ENCODE results near the gene ATP5F1A.

DNA sequence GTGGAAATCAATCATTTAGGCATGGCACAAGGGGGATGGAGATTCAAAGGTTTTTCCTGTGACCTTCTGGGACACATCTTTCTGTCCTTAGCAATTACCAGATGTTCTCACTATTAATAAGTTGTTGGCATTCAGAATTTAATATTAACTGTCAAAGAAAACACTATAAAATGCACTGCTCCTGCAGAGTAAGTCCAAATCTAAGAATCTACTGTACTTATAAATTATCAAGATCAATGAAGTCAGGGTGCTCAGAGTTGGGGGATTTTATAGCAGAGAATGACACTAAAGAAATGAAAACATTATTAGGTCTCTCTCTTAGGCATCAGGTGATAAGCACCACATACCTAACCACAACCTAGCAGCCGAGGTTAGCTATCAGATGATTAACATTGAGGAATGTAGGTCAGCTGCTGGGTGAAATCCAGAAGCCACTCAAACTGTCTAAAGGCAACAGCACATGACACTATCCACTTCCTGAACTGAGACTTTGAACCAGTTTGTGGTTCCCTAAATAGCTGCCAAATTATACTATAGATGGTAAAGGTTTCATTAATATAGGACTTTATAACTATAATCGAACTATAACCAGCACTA is 4.8 kb downstream of the EPG5 start:
- PRO-cap = no peak

- PRO-cap = no peak
Observed at GRCh38 chr18:46060424-46060984, 11.6 kb downstream of the PSTPIP2 start.

GRCh38 chr18:46097916-46099020 is at the start of gene ATP5F1A:
Gene ATP5F1A (minus strand): TSS chr18:46098296.
- PRO-cap = bidirectional peak, plus-strand start at chr18:46098592, minus-strand start at chr18:46098281

DNA sequence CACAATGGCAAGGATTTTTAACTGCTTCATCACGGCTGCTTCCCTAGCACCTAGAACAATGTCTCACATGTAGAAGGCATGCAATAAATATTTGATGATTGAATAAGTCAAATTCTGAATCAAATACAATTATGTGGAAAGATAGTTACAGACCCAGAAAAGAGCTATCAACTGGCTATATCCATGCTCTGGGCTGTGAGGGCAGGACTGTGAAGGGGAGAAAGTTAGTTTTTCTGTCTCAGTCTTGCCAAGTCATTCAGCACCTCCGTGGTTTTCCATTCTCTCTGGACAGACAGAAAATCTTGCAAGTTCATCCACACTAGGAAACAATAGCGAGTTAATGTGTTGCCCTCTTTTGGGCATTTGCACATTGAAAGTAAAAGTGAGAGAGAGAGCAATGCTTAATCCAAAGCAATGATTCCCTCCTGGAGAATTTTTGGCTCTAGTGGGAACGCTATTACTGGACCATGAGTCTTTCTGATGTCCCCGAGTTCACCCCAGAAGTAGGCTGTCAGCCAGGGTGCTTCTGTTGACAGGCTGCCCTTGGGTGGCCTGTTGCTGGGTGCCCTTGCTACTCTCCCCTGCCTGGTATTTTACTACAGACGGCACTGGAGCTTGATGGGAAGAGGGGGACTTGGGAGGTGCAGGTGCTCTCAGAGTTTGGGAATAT is 84.9 kb downstream of the RNF165 start:
- PRO-cap = no peak

DNA sequence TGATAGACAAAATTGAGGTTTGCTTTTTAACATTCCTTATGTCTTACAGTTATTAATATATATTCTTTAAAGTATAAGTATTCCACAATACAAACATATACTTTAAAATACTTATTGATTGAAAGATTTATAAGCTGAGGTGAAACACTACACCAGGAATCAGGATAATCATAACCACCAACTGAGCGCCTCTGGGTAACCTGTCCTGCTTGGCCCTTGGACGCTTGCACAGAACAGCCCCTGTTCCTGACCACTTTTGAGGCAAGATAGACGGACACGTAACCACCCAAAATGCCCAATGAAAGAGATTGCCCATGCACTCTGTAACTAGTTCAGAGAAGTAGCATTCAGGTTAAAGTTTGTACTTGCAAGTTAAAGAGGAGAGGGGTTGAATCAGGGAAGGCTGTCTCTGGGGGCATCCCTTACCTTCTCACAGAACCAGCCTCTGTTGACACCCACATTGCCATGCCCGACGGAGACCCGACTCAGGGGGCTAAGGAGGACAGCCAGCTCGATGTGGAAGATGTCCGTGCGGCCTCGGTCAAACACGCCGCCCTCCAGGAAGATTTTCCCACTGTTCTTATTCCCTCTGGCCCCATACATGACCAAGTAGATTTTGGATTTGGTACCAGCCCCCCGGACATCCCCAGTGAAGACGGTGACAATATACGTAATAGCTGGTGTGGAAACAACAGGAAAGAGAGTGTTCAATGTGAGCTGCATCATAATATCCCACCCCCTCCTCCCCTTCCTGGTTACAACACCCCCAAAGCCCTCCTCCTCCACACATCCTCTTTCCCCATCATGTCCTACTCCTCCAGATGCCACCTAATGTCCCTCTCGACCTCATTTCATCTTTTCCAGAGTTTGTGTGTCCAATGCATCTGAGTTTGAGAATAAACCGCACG is 56.0 kb downstream of the LOXHD1 start:
- PRO-cap = no peak

DNA sequence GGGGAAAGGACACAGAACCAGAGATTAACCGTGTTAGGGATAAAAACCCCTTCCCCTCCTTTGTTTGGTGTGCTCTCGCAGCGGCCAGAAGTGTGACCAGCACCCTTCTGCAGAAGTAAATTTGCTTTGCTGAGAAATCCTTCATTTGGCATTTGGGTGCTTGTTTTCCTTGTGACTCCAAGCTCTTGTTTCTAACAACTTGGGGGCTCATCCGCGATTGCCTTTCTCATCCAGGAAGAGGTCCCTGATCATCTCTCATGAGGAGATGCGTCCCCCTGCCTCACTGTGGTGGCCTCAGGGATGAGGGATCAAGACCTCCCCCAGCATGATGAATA is 48.8 kb downstream of the PIAS2 start:
- PRO-cap = no peak

DNA sequence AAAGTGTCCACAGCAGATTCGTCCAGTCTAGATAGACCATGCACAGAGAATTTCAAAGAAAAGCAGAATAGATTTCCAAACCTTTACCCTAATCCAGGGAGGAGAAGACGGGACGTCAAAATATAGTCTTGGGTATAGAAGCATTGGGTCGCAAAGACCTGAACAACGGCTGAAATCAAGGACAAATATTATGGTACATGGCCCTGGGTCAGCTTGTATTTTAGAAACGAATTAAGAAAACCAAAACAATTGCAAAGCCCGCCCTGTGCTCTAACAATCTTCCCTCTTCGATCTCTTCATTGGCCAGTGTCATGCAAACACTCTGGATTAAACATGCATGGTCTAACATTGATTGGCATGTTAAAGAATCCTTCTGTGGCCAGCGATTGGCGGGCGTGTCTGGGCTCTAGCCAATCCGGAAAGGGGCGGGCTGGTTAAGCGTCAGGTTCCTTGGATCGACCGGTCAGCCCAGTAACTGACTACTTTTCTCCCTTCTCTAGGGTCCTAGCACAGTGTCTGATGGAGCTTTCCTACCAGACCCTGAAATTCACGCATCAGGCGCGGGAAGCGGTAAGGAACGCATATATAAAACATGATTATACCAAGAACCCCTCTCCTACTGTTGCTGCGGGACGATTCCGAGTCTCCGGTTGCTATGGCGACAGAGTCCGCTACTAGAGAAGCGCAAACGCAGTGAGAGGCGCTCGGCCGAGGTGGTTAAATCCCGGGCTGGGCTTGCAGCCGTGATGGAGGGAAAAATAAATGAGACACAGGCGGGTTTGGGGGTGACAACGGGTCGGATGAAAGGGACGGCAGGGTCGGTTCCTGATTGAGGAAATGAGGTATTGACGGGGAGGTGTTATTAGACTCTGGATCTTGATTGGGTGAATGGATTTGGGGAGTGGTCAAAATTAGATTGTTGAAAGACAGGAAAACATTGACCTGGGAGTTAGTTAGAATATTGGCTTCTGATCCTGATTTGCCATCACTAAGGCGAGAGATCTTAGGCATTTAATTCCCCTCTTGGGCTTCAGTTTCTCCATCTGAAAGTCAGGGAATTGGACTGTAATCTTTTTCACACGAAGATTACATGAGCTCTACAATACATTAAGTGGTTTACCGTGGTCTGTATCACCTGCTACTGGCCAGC is 29.3 kb downstream of the KATNAL2 start:
- PRO-cap = no peak

- PRO-cap = no peak
Observed at GRCh38 chr18:47031243-47031531, 4.2 kb downstream of the ELOA2 start.

GRCh38 chr18:47483995-47484313 is 232.5 kb upstream of the SKOR2 start:
- PRO-cap = no peak

DNA sequence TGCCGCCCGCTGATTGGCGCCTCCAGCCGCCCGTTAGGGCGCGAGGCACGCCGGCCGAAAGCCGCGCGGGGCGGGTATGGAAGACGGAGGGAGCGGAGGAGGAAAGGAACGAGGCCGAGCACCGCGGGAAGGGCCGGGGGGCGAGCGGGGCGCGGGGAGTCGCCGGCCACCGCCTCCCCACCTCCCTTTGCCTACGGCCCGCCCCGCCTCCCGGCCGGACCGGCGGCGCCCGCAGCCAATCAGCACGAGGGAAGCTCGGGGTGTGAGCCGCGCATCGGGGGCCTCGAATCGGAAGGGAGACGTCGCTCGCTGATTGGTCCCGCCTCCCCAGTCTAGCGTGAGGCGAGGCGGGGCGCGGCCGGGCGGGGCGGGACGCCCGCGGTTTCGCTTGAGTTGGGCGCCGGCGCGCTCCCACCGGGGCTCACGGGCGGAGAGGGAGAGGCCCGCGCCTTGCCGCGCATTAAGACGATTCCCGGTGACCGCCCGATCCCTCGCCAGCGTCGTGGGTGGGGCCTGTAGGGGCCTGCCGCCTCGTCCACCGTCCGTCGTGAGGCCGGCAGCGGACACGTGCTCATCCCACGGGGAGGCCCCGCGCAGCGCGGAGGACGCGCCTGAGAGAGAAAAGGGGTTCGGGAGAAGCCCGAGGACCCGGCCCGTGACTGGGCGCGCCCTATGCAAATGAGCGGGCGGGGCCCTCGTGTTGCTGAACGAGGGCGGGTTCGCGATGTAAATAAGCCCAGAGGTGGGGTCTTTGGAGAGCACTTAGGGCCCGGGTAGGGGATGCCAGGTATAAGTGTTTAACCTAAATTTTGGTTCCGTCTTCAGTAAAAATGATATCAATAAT is 693 bp upstream of the SMAD2 start:
- PRO-cap = bidirectional peak, plus-strand start at position 81 of the sequence, minus-strand start outside the sequence; bidirectional peak, plus-strand start at position 391 of the sequence, minus-strand start at position 189 of the sequence

DNA sequence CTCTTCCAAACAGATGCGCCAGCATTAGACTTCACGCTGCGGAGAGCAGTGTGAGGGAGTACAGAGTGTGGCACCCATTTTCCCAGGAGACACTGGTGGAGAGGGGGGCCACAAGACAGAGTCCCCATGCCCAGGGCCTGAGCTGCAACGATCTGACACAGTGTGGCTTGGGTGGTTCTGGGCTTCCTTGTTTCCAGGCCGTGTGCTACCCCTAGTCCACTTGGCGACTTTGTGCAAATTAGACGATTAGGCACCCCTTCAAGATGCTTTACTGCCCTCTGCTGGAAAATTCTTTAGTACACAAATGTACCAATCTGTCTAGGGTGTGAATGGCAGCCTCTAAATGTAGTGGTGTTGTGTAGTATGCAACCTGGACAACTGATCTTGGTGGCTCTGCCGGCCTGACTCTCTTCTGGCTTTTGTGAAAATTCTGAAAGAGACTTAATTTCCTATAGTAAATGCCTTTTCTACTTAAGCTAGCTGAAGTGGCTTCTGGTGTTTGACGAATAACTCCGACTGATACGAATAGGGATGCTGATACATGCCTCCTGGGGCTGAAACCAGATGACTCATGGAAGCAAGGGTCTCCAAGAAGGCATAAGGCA is 92.2 kb upstream of the SMAD2 start:
- PRO-cap = no peak

DNA sequence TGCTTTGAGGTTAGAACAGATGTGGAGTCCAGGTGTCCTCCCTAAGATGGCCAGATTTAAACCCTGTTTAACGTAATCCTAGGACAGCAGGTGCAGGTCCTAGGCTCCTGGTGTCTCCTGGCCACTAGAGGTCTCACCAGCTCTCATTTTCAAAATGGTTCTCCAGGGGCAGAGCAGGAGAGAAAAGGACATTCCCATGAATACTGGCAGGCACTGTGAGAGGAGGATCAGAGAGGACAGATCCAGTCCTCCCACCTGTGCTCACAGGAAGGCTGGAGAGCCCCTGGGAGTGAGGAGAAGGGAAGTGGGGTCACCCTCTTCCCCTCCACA is 100.6 kb upstream of the SMAD2 start:
- PRO-cap = no peak

DNA sequence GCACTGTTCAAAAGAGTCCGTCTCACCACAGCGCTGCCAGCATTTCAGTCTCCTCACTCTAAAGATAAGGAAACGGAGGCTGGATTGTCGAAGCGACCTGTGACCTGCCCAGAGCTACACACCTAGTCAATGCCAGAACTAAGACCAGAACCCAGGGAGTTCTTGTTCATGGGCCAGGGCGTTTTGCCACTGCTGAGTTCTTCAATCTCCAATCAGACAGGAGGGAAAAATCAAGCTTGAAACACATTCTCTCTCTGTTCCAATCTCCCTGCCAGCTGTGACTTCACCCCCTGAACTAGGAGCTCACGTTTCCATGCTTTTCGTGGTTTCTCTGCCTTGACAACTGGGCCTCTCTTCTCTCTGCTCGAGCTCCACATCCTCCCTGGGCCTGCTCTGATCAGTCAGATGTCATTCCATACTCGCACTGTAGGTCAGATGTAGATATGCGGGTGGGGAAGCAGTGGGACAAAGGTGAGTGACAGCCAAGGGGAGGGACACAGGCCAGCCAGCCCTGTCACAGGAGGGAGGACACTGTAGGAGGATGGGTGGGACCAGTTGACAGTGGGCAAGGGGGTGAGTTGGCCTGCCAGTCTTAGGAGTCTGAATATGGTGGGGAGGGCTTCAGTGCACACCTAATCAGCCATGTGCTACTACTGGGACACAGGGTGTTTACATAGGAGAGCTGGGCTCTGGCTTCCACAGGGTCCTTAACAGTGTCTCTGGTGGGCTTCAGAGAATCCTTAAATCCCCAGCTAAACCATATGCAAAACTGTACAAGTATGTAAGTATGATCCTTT is 221.2 kb upstream of the SMAD2 start:
- PRO-cap = unidirectional peak, minus-strand start at position 417 of the sequence

DNA sequence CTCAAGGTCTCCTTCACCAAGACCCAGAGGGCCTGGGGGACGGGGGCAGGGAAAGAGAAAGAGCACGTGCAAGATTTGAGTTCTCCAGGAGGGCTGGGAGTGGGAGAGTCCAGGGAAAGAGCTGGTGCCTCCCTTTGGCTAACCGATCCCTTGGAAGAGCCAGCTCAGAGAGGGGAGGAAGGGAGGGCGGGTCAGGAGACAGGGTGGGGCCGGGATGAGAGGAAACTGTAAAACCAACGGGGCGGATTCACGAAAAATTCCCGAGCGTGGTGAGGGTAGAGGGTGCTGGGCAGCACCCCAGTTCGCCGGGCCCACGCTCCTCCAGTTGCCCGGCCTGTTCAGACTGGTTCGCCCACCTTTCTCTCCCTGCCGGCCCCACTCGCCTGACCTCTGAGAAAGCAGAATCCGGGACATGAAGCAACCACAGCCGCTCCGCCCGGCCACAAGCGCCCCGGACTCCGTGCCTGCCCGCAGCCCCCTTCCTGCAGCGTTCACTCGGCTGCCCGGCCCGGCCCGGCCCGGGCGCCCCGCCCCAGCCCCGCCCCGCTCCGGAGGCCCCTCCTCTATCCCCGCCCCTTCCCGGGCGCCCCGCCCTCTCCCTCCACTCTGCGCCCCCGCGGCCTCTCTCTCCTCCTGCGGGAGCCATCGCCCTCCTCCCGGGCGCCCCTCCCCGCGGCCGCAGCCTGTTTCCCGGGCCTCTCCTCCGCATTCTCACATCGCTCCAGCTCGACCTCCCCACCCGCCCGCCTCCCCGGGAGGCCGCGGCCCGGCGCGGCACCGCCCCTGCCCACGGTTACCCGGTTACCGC is 230.9 kb upstream of the SMAD2 start:
- PRO-cap = bidirectional peak, plus-strand start at position 278 of the sequence, minus-strand start at position 152 of the sequence; bidirectional peak, plus-strand start at position 594 of the sequence, minus-strand start at position 493 of the sequence; bidirectional peak, plus-strand start at position 716 of the sequence, minus-strand start at position 713 of the sequence

DNA sequence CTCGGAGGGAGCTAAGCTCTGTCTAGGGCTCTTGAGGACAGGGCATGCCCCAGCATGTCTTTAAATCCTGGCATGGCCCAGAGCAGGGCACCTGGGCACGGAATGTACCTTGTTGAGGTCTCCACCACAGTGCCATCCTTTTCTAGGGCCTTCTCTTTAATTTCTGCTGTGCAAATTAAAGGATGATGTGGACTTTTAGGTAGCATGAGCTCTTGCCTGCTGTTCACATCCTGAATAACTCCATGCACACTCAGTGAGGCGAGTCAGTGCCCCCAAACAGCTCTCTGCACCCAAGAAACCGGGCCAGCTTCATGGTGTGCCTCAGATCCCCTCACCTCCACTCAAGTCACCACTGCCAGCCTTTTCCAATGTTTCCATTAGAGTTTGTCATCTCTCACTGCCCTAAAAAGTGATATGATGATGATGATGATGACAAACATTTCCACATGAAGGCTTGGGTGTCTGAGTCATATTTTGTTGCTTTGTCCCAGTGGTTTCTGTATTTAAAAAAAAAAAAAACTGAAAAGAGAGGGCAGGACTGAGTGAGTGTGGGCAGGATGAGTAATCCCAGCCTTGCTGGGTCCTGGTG is 78.9 kb downstream of the ZBTB7C start:
- PRO-cap = no peak

- PRO-cap = no peak
Observed at GRCh38 chr18:48449188-48449693, 40.1 kb upstream of the ZBTB7C start.

- PRO-cap = no peak
Observed at GRCh38 chr18:48553125-48553745, 14.4 kb downstream of the CTIF start.

GRCh38 chr18:48714757-48715424 is 176.1 kb downstream of the CTIF start:
- PRO-cap = no peak

DNA sequence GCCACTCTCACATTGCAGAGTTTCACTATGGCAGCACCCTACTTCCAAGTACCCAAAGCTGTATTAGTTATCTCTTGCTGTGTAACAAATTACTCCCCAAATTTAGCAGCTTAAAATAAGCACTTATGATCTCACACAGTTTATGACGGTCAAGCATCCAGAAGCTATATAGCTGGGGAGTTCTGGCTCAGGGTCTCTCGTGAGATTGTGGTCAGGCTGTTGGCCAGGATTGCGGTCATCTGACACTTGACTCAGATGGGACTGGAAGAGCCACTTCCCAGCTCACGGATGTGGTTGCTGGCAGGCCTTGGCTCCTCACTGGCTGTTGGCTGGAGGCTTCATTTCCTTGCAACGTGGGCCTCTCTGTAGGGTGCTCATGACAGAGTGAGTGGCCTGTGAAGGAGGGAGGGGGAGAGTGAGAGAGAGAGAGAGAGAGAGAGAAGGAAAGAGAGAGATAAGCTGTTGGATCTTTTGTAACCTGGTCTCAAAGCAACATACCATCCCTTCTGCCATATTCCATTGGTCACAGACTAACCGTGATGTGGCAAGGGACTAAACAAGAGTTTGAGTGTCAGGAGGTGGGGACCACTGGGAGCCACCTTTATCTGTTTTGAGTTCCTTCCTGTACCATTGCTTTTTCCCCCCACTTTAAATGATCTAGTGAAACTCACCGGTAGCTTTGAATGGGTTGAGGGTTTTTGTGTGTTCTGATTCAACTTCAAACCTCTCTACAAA is 189.7 kb downstream of the CTIF start:
- PRO-cap = no peak

GRCh38 chr18:48755783-48756348 is 194.9 kb downstream of the SMAD7 start:
- PRO-cap = no peak